ENCODE data around the genes TNFRSF13B and PLD6.

- RRBS, result no CpG with 5 or more reads among the region's 12 CpGs
These were observed 24.6 kb downstream of the HS3ST3B1 start for GRCh38 chr17:14325263-14326142.

DNA sequence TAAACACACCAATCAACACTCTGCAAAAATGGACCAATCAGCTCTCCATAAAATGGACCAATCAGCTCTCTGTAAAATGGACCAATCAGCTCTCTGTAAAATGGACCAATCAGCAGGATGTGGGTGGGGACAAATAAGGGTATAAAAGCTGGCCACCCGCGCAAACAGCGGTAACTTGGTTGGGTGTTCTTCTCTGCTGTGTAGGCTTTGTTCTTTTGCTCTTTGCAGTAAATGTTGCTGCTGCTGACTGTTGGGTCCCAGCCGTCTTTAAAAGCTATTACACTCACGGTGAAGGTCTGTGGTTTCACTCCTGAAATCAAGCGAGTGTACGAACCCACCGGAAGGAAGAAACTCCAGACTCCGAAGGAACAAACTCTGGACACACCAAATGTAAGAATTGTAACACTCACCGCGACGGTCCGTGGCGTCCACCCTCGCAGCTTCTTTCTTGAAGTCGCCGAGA, 430.7 kb downstream of the PMP22 start:
- RRBS, result no CpG with 5 or more reads among the region's 17 CpGs

DNA sequence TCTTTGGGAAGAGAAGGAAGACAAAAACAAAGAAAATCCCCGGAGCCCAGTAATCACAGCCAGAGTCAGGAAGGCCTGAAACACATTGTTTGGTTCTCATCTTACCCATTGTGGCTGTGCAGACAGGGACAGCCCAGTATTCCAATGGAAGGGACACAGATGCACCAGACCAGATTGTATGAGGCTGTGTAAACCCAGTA, 187.9 kb downstream of the PMP22 start:
- RRBS, result no CpG with 5 or more reads among the region's 1 CpG

DNA sequence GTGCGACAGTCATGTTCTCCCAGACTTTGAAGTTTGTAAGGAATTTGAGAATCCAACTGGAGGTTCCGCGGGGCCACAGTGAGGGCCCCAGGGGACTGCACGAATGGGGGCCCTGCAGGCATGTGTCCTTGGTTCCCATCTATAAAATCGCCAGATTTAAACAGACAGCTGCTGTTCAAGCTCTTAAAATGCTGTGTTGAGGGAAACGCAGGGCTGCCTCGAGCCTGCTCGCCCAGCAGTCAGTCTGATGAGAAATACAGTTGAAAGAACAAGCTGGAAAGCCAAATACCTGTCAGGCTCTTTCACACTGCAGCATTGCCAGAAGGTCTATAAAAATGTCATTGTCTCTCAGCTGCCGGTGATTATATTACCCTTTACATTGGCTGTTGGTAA, 152.0 kb downstream of the PMP22 start:
- RRBS, result no CpG with 5 or more reads among the region's 9 CpGs

DNA sequence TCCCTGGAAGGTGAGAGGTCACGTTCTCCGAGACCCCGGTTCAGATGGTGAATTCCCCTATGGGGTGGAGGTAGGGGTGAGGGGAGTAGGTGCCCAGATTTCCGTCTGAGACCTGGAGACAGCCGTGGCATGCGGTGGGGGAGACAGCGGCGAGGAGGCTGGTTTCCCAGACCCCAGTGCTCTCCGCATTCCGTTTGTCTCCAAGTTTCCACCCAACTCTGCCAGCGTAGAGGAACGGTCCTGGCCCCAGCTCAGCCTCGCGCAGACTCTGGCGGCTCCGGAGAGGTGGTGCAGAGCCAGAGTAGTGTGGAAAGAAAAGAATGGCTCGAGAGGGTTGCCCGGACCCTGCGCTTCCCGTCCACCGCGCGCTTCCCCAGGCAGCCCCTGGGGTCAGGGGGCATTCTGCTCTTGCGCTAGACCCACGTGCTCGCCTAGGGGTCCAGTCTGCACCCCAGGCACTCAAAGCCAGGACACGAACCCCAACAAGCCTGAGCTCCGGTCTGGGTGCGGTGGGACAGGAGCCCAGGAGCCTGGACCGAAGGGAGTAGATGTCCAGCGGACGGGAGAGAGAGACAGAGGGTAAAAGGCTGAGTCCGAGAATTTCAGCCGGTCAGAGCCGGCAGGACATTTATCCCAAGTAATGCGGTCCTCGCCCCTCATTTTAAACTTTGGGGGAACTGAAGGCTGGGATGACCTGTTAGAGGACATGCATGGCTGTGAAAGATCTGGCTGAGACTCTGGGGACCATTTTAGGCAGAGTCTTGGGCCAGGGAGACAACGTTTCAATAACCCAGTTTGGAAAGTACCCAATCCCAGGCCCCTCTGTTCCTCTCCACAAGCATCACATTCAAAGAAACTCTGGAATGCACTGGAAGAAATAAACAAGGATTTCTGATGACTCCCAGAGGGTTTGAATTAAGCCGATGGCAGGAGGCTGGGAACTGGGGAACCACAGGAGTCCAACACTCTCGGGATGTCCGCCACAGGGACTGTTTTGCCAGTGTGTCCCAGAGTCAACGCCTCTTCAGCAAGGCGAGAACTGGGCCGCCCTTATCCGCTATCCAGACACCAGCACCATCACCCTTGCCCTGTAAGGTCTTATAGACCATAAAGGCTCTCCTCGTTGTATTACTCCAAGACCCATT, 3.6 kb downstream of the PMP22 start:
- RRBS, result 42% methylated on average over 6 of the region's 46 CpGs

- RRBS, result no CpG with 5 or more reads among the region's 11 CpGs
These were observed 21.1 kb upstream of the CDRT4 start for GRCh38 chr17:15488225-15489129.

- RRBS, result no CpG with 5 or more reads among the region's 11 CpGs
These were observed 30.4 kb upstream of the FBXW10B start for GRCh38 chr17:15649559-15650624.

GRCh38 chr17:15946546-15947624, 2.0 kb downstream of the ADORA2B start:
- RRBS, result no CpG with 5 or more reads among the region's 12 CpGs

DNA sequence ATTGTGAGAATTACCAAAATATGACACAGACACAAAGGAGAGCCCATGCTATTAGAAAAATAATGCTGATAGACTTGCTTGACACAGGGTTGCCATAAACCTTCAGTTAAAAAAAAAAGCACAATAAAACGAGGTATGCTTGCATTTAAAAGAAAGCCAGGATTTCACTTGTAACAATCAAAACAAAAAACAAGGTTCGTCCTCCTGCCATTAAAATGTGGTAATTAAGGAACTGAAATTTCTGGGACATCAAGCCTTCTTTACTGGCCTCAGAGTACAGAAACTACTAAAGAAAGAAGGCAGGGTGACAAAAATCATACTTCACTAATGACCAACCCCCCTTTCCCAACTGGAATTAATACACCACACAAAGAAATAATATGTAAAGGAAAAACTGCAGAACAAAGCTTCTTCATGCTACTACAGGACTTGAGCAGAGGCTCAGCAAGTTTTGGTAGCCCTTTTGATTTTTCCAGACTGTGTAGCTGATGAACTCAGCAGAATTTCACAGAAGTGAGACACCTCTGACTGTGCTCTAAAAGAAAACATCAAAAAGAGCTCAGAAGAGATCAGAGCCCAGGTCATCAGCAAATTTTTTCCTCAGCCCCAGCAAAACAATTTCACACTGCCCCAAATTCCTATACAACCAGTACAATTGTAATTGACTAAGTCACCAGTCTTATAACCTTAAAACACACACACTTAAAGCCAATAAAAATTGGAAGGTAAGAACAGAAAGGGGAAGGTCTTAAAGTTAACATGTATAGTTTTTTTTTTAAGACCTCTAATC, 37.9 kb downstream of the TTC19 start:
- RRBS, result no CpG with 5 or more reads among the region's 2 CpGs

DNA sequence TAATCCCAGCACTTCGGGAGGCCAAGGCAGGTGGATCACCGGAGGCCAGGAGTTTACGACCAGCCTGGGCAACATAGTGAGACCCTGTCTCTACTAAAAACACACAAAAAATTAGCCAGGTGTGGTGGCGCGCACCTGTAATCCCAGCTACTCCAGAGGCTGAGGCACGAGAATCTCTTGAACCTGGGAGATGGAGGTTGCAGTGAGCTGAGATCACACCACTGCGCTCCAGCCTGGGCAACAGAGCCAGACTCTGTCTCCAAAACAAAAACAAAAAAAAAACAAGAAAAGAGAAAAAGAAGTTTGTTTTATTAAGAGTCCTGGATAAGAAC, 64.7 kb downstream of the TTC19 start:
- RRBS, result no CpG with 5 or more reads among the region's 7 CpGs

GRCh38 chr17:16243785-16244131, 26.7 kb downstream of the PIGL start:
- RRBS, result no CpG with 5 or more reads among the region's 5 CpGs

GRCh38 chr17:16438559-16438882, 23.1 kb downstream of the TRPV2 start:
- RRBS, result 3% methylated on average over 1 of the region's 18 CpGs

DNA sequence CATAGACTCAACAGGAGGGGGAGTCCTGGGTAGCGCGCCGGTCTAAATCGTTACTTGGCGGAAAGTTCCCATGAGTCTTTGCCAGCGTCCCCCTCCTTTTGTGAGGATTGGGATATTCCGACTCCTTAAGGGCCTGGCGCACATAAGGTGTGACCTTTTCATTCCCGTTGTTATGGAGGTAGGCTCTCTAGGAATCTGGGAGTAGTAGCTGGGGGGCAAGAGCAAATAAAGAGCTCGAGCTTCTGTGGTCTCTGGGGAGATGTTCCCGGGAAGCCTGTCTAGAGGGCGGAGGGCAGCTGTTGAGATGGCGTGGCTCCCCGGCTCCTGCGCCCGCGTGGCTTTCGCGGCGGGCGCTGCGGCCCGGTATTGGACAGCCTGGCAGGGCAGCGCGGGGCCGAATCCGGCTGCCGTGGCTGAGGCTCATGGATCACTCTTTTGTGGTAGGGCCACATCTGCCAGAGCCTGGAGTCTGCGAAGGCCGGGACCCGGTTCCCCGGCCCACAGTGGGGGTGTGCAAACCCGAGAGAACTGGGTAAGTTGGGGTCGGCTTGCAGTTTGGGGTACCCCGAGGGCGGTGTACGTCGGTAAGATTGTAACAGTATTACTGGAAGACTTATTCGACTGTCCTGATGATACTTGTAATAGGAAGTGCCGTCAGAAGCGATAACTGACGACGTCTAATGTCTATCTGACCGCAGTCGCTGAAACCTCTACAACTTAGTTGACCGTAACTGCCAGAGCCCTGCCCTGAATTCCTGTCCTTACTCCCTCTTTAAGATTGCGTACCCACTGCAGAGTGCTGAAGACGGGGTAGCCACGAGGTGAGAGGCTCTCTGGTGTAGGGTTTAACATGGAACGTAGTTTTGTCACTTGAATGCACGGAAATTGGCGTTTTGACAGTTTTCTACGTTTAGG, 23.8 kb downstream of the TRPV2 start:
- RRBS, result 1% methylated on average over 23 of the region's 53 CpGs

DNA sequence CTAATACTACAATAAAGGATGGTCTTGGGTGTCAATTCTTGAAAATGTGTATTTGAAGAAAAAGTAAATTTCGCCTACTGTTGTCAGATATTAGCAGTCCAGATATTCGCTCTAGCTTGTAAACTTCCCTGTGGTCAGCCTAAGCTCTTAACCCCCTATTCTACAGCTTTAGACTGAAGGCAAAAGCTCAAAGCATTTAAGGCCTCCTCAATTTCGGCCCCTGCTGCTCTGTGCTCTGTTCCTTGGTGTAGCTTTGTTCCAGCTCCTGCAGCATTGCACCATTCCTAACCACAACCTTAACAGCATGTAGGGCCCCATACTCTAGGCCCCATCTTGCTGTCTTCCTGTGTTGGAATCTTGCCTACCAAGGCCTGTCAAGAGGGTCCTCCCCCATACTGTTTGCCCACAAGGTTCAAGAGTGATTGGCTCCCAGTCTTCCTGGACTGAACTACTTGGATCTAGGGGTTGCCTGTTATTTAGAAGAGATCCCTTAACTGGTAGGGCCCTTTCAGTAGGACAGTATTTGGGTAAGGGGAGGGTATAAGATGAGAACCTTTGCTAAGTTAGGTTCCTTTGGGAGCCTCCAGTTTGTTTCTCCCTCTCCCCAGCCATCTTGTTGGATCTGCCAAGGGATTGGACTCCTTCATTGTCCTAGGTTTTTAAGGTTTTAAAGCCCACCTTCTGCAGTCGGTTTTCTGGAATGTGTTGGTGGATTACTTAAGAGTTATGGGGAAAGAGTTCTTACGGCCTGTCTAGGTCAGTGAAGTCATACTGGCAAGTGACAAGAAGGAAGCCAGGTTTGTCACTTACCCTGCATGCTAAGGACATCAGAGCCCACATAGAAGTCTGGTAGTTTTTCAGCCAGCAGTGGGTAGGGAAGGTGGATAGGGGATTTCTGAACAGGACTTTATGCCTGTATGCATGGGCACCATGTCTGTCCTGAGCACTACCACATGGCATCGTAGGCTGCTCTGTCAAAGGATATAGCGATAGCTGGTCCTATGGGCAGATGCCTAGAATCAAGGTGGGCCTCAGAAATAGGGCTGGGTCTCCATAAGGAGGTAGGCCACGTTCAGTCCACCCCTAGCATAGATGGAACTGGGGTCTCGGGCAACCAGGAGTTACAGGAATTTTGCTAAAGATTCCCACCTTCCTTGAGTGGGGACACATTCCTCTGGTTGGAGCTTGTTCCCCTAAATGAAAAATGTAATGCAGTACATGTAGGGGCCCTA, 27.0 kb downstream of the TRPV2 start:
- RRBS, result no CpG with 5 or more reads among the region's 9 CpGs

DNA sequence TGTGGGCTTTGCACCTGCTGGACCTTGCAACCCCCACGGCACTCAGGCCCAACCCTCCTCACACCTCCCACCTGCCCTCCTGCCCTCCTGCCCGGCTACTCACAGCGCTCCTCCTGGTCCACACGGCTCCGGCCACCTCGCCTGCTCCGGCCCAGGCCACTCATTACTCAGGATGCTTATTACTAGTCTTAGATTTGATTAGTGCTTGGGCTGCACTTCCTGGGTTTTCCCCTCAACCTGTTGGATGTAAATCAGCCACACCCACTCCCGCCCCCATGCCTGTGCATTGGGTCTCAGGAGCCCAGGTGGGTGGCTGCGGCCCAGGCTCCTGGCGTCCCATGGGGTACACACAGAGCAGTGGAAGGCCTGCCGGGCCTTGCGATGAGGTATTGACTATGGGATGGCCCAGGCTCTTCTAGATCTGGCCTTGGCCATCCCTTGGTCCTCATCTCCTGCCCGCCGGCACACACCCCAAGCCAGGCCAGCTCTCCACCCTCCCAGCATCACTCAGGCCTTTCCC, at the start of gene TNFRSF13B:
TSS of gene TNFRSF13B (minus strand) at position 207 of the 520 bp plus-strand sequence.
- RRBS, result 97% methylated on average over 7 of the region's 14 CpGs

- RRBS, result no CpG with 5 or more reads among the region's 1 CpG
These were observed 3.2 kb upstream of the TNFRSF13B start for GRCh38 chr17:16975137-16975527.

DNA sequence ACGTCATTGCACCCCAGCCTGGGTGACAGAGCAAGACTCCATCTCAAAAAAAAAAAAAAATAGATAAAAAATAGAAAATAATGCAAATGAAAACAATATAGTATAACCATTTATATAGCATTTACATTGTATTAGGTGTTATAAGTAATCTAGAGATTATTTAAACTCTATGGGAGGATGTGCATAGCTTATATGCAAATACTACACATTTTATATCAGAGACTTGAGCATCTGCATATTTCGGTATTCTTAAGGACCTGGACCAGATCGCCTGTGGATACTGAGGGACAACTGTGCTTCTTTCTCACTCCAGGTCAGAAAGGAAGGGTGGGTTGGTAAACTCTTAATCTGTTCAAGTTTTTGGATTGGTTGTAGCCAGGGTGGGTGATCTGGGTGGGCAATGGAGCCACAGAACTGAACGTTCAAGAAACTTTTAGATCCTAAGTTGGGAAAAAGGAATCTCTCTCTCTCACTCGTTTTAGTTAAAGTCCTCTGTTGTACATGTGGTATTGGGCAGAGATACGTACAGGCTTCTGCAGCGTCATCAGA, 7.8 kb upstream of the TNFRSF13B start:
- RRBS, result no CpG with 5 or more reads among the region's 7 CpGs

GRCh38 chr17:17107789-17108040, 65.5 kb downstream of the MPRIP start:
- RRBS, result no CpG with 5 or more reads among the region's 4 CpGs

DNA sequence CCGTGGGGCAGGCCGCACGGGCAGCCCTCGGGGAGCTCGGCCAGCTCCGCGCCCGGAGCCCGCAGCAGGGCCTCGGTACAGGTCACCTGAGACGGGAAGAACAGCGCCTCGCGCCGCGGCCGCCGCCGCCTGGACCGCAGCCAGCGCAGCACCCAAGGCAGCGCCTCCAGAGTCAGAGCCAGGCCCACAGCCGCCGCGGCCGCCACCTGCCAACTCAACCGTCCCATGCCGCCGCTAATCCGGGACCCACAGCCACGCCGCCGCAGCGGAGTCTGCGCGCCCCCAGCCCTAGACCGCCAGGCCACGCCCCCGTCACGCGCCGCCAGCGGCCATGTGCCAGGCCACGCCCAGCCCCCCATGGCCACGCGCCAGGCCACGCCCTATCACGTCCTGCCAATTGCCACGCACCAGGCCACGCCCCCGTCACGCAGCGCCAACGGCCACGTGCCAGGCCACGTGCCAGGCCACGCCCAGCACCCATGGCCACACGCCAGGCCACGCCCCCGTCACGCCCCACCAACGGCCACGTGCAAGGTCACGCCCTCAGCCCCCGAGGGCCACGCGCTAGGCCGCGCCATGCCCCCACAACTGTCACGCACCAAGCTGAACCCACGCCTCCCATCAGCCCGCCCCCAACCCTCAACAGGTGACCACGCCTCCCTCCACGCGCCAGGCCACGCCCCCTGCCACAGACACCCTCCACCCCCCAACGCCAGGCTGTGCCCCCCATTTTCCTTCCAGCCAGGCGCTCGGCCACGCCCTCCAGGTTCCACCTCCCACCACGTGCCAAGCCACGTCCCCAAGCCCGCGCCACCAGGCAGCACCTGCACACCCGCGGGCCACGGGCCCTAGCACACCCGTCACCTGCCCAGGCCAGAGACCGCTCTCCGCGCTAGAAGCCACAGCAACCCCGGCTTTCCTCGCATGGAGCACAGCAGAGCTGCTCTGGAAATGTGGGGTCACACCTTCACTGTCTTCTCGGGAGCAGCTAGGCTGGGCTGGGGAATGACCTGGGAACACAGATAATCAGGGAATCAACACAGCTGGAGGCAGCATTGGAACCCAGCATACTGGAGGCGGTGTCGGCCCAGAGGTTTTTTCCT, at the start of gene PLD6:
TSS of gene PLD6 (minus strand) at position 274 of the 1,103 bp plus-strand sequence.
- RRBS, result no CpG with 5 or more reads among the region's 96 CpGs